Pulmonary artery (tissue), 1 donor: ENCODE results near the genes HSPA12B and PANK2.

DNA sequence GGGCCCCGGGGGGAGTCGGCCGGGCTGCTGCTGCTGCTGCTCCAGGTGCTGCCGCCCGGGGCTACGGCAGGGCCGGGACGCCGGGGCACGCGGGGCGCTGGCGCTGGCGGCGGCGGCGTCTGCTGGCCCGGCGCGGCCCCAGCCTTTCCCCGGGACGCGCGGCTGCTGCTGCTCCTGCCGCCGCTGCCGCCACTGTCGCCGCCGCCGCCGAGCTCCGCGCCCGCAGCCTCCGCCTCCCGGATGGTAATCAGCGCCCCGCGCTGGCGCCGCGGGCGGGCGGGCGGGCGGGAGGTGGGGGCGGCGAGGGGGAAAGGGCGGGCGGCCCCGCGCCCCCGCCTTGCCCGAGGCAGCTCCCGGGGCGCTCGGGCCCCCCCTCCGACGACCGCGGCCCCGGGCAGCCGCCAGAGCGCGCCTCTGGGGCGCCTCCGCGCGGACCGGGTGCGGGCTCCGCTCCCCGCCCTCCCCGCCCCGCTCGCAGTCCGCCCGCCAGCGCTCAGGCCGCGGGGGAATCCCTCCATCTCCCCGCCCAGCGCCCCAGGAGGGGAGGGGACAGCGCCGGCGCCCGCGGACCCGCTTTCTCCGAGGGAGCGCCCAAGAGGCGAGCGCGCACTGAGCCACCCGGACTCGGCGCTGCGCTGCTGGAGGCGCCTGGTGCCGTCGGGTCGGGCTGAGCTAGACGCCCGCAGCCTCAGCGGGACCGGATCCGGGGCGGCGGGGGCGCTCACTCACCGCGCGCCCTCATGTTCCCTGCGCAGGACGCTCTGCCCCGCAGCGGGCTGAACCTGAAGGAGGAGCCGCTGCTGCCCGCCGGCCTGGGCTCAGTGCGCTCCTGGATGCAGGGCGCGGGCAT, 551 bp downstream of the EBF4 start:
- PRO-cap, result unidirectional peak, minus-strand start at position 242 of the sequence; unidirectional peak, minus-strand start at position 463 of the sequence

- PRO-cap, result no peak
Measured at GRCh38 chr20:2729373-2729822, 36.8 kb downstream of the EBF4 start.

GRCh38 chr20:2983588-2984918, 59.4 kb upstream of the GNRH2 start:
- PRO-cap, result no peak

GRCh38 chr20:3046153-3046682, 366 bp downstream of the MRPS26 start:
- PRO-cap, result no peak

DNA sequence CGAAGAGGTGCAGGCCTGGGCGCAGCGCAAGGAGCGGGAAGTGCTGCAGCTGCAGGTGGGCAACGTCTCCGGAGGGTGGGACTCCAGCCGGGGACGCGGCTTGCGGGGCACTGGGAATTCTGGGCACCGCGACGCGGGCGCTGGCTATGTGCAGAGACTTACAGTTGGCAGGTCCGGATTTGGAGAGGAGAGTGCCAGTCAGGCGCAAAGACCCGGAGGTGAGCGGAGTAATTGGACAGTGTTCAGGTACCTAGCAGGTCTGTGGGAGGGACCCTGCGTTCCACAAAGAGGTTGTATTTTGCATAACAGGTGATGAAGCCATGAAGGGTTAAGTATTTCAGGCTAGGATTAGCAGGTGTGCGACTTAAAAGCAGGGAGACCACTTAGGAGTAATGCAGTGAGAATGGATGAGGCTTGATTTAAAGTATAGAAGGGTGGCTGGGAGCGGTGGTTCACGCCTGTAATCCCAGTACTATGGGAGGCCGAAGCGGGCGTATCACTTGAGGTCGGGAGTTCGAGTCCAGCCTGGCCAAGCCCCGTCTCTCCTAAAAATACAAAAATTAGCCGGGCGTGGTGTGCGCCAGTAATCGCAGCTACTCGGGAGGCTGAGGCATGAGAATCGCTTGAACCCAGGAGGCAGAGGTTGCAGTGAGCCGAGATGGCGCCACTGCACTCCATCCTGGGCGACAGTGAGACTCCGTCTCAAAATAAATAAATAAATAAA, 993 bp downstream of the MRPS26 start:
- PRO-cap, result no peak

DNA sequence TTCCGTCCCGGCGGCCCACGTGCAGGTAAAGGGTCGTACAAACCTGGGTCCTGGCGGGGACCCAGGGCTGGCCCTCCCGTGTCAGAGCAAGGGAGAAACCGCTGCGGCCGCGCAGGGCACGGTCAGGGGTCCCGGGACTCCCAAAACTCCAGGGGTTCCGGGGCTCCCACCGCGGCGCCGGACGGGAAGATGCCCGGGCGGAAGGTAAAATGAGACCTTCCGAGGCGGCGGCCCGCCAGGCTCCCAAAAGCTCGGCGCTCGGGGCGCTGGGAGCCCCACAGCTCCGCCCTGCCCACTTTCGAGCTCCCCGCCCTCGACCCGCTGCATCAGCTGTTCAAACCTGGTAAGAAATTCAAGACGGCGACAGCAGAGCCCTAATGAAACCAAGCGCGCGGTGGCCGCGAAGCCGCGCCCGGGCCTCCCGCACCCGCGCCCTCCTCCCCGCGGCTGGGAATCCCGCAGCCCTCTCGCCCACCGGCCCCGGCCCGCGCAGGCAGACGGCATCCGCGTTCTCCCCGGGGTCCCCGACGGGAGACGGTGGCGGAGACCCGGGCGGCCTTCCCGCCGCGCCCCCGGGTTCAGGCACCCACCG, 389 bp downstream of the SLC4A11 start:
- PRO-cap, result no peak

GRCh38 chr20:3249822-3250539, 11.0 kb upstream of the SLC4A11 start:
- PRO-cap, result no peak

DNA sequence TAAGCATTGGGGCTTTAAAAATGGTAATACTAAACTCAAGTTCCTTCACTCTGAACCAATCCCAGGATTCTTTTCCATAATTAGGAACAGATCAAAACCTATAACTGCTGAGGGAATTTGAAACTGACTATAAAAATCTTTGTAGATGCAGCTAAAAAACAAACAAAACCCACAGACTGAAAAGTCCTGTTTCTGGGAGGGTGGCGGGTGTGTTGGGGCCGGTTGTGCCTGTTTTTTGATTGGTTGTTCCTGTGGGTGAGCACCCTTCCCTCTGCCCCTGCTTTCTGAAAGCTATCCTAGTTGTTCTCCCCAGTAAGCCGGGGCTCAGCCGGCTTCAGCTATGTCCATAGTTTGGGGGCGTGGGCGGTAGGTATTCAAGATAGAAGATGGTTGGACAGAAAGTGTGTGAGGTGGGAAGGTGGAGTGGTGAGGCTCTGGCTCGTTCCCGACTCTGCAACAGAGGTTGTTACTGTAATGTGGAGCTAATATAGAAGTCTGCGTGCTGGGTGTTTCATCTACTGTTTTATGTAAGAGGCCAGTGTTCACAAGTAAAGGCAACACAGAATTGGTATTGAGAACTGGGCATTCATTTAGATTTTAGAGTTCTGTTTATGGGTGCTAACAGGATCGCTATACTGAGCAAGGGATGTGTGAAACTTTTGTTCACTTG, 49.1 kb downstream of the GFRA4 start:
- PRO-cap, result no peak

GRCh38 chr20:3649710-3650165, 13.5 kb downstream of the GFRA4 start:
- PRO-cap, result no peak

GRCh38 chr20:3699203-3699569, 13.2 kb downstream of the SIGLEC1 start:
- PRO-cap, result no peak

GRCh38 chr20:3727157-3727718, 5.2 kb upstream of the HSPA12B start:
- PRO-cap, result unidirectional peak, minus-strand start at chr20:3727437

DNA sequence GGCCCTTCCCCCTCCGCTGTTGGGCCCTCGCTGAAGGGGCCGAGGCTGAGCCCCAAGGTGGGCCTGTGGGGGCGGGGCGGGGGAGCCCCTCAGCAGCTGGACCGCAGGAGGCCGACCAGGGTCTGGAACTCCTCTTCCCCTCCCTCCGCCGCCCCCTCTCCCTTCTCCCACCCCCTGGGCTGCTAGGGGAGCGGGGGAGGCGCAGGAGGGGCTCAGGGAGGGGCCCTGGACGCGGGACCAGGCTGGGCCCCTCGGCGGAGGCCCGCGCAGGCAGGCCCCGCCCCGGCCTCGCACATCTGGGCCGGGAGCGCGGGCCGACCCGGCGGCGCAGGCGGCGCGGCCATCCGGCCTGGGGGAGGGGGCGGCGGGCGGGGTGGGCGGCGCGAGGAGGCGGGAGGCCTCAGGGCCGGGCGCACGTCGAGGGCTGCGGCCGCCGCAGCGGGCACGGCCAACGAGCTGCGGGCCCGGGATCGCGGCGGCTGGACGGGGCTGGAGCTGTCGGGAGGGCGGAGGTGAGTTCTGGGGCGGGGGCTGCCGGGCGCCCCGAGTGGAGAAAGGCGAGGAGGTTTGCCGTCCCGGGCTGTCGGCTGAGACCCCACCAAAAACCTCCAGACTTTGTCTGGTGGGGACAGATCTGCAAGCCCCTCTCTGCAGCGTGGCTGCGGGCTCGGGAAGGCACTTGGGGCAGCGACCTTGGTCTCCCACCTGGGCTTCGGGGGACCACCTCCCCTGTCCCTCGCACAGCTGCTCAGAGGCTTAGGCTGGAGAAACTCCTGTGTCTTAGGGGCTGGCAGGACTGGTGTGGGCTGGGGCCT, at the start of gene HSPA12B:
TSS of gene HSPA12B (plus strand) at position 403 of the 815 bp plus-strand sequence.
- PRO-cap, result no peak

DNA sequence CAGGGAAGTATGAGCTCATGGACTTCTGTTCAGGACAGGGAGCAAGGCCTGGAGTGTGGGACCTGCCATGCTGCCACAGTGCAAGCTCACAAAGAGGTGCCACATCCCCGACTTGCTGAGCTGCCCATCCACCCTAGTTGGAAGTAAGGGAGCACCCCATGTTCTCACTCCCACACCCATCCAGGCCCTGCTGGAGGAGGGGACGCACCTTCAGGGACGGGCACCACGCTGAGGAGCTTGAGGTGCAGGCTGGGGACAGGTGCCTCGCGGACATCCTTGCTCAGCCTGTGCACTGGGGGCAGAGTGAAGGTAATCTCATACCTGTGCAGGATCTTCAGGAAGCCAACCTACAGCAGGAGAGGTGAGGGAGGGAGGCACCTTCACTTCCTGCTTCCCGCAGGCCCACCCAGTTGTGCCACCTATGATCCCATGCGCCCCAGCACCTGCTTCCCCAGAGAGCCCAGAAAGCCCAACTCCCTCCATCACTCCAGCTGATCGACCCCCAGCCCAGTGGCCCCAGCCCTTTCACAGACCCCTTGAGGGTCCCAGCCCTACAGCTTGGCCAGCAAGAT, 12.2 kb downstream of the ADISSP start:
- PRO-cap, result no peak

- PRO-cap, result bidirectional peak, plus-strand start at chr20:3808358, minus-strand start at chr20:3808192
Measured at GRCh38 chr20:3808065-3808473, 12.0 kb downstream of the CDC25B start.

DNA sequence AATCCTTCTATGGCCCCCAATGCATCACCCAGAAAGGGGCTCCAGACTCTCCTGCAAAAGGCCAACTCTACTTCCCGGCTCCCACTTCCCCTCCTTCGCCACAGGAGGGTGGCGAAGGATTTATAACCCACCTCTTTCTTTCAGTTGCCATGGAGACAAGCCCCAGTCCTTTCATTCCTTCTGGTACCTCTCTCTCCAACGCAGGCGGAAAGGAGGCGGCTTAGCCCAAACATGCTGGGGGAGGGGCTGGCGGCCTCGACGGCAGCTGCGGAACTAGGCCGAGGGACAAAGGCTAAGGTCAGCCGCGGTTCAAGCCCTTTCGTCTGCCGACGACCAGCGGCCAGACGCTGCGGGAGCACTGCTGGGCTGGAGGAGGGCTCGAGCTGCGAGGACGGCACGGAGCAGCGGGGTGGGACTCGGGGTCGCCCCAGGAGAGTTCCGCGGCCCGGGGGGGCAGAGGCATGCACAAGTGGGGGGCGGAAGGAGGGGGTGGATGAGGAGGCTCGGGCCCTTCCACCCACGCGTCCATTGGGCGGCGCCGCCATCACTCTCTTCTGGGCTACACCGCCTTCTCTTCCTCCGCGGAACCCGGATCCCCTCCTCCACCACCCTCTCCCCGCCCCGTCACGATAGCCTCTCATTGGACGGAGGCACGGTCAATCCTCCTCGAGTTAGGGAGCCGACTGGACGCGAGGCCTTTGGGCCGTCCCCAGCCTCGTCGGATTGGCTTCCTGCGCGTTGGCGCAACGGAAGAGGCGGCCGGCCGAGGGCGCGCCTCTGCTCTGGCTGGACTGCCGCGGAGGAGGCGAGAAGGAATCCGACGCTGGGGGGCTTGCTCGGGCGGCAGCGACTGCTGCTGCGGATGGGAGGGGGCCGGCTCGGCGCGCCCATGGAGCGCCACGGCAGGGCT, at the start of gene PANK2:
TSS of gene PANK2 (plus strand) at position 780 of the 910 bp plus-strand sequence.
- PRO-cap, result bidirectional peak, plus-strand start at position 808 of the sequence, minus-strand start at position 556 of the sequence

DNA sequence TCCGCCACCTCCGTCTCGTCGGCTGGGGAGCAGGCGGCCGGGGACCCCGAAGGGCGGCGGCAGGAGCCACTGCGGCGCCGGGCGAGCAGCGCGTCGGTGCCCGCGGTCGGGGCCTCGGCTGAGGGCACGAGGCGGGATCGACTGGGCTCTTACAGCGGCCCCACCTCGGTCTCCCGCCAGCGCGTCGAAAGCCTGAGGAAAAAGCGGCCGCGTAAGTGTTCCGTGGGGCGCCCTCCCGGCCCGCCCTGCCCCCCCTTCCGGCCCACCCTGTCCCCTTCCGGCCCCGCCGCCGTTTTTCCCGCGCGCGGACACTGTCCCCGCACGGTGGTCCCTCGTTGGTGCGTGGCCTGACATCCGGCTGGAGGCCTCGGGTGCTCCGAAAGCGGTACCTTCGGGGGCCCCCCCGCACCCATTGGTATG, 341 bp downstream of the PANK2 start:
- PRO-cap, result no peak

- PRO-cap, result no peak
Measured at GRCh38 chr20:3895412-3895704, 6.2 kb downstream of the PANK2 start.

DNA sequence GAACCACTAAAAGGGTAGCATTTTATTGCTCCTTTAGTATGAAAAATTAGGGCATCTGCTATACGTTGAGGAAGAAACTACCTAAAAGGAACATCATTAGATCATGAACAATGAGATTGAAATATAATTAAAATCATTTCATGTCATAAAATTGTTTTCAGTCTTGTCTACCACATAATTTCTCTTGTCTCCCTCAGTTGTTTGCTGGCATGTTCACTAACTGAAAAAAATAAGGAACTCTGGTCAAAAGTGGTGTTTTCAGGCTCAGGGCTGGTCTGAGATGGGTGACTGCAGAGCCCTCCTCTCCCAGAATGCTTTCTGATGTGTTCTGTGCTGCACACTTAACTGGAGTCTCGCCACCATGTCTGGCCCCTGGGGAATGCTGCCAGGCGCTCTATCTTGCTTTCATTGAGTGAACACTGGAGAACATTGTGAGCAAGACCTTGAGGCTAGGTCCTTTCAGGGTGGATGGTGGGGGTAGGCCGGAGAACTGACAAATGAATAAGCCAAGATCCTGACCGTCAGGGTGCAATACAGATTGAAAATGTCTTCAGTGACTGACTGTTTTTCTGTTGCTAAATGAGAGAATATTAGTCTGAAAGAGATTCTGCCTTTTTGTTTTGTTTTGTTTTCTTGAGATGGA, 19.4 kb downstream of the PANK2 start:
- PRO-cap, result no peak

GRCh38 chr20:3917710-3918466, 28.7 kb downstream of the PANK2 start:
- PRO-cap, result no peak

- PRO-cap, result no peak
Measured at GRCh38 chr20:4040355-4040817, 25.0 kb upstream of the RNF24 start.